ENCODE data around the genes UBE2D4, GCK and NPC1L1.

GRCh38 chr7:43572306-43573107 is 10.4 kb upstream of the STK17A start:
- PRO-cap, 2 experiments = no peak in any of the 2 experiments

- PRO-cap, 2 experiments = no peak in any of the 2 experiments
These were observed 34.6 kb downstream of the STK17A start for GRCh38 chr7:43617391-43618085.

GRCh38 chr7:43778448-43779019 is 20.1 kb downstream of the BLVRA start:
- PRO-cap, 2 experiments = no peak in any of the 2 experiments

DNA sequence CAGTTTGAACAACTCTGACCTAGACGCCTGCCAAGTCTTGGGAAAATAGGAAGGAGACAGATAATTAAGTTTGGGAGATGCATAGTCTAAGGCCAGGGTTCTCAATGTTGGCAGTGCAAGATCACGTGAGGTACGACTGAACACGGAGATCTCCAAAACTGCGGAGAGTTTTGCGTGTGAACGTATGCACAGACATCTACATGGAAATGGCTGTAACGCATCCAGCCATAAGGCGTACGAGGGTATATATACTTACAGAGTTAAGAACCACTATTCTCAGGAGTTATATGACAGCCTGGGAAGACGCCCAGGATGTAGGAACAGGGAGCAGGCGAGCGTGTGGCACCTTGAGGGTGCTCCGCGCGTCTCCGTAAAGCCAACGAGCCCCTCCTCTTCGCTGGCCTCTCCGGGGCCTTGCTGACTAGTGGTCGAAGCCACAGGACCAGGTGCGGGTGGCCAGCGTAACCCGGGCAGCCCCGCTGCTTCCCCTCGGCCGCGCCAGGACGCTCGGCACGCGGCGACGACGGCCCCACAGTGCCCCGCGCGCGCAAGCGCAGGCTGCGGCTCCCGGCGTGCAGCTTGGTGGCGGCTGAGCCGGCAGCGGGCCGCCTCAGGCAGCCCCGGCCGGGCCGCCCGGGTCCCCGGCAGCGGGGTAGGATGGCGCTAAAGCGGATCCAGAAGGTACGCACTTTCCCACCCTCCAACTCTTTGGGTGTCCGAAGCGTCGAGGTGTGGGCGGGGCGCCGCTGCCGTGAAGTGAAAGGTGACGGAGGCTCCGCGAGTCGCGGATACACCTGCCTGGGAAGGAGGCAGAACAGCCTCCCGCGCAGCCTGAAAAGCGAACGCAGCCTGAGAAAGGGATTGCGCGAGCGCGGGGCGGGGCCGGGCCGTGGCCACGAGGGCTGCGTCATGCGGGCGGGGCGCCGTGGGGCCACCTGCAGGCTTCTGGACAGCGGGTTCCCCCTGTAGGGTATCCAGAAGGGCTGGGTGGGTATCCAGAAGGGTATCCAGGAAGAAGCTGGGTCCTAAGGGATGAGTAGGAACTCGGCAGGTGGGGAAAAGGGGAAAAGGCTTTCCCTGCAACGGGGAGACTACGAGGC is at the start of gene UBE2D4:
Gene UBE2D4, plus strand, starts transcription at position 561 of the 1,100 bp plus-strand sequence.
- PRO-cap, 2 experiments = peak in 2 of 2 experiments; most common plus-strand start position 910 of the sequence (in 2); most common minus-strand start position 826 of the sequence (in 2)

DNA sequence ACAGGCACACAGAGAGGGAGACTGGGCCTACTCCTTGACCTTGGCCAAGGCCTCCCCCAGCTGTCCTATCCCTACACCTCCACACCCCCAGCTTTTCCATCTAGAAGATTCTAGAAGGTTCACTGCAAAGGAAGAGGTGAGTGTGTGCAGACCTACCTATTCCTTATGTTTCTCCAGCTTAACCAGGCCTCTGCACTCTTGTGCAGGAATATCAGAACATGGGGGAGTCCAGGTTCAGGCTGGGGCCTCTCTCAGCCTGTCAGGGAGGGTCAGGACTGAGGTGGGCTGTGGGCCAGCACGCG is 8.5 kb upstream of the POLD2 start:
- PRO-cap, 2 experiments = no peak in any of the 2 experiments

DNA sequence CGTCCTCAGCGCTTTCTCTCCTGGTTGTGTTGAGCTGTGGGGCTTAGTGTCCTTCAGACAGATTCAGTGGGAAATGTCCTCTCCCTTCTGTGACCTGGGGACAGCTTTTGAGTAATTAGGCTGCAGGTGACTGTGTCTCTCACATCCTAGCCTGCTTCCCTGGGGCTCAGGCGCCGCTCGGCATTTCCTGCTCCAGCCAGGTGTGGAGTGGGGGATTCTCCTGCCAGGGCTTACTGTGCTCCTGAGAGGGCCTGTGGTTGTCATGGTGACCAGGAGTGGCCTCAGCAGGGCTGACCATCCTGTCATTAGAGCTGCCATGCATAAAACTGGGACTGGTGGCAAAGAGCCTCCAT is at the start of gene GCK:
Gene GCK, minus strand, starts transcription at position 209 of the 353 bp plus-strand sequence.
- PRO-cap, 2 experiments = no peak in any of the 2 experiments

DNA sequence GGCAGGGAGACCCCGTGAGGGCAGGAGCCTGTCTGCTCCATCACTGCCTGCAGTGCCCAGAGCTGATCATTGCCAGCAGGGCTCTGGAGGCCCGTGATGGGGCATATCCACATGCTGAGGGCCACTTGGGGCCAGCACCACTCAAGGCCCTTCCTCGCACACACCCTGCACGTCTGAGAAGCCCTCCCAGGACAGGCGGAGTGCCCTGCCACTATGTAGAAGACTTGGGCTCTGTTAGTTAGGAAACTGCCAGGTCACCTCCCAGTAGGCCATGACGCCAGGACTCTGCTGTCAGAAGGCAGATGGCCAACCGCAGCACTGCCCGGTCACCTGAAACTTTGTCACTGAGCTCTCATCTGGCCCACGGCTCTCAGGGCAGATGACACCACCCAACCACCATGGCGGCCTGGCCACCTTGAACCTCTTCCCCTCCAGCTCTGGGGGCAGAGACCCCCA is 42.0 kb downstream of the CAMK2B start:
- PRO-cap, 2 experiments = no peak in any of the 2 experiments

GRCh38 chr7:44291377-44291509 is 34.2 kb downstream of the CAMK2B start:
- PRO-cap, 2 experiments = no peak in any of the 2 experiments

- PRO-cap, 2 experiments = peak in 2 of 2 experiments; most common plus-strand start chr7:44309944 (in 2); most common minus-strand start chr7:44309868 (in 1)
These were observed 15.7 kb downstream of the CAMK2B start for GRCh38 chr7:44309674-44310172.

- PRO-cap, 2 experiments = no peak in any of the 2 experiments
These were observed 4.5 kb downstream of the CAMK2B start for GRCh38 chr7:44320659-44321554.

DNA sequence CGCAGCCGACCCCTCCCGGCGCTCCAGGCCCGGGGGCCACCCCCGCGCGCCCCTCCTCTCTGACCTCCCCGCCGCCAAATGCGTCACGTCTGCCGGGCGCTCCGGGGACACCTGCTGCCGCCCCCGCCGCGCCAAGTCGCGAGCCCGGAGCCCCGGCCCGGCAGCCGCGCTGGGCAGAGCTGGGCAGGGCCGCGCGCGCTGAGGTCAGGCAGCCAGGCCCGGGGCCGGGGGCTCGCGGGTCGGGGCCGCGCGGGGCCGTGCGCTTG is 498 bp downstream of the CAMK2B start:
- PRO-cap, 2 experiments = peak in 2 of 2 experiments; most common plus-strand start position 134 of the sequence (in 2); most common minus-strand start position 79 of the sequence (in 1)

DNA sequence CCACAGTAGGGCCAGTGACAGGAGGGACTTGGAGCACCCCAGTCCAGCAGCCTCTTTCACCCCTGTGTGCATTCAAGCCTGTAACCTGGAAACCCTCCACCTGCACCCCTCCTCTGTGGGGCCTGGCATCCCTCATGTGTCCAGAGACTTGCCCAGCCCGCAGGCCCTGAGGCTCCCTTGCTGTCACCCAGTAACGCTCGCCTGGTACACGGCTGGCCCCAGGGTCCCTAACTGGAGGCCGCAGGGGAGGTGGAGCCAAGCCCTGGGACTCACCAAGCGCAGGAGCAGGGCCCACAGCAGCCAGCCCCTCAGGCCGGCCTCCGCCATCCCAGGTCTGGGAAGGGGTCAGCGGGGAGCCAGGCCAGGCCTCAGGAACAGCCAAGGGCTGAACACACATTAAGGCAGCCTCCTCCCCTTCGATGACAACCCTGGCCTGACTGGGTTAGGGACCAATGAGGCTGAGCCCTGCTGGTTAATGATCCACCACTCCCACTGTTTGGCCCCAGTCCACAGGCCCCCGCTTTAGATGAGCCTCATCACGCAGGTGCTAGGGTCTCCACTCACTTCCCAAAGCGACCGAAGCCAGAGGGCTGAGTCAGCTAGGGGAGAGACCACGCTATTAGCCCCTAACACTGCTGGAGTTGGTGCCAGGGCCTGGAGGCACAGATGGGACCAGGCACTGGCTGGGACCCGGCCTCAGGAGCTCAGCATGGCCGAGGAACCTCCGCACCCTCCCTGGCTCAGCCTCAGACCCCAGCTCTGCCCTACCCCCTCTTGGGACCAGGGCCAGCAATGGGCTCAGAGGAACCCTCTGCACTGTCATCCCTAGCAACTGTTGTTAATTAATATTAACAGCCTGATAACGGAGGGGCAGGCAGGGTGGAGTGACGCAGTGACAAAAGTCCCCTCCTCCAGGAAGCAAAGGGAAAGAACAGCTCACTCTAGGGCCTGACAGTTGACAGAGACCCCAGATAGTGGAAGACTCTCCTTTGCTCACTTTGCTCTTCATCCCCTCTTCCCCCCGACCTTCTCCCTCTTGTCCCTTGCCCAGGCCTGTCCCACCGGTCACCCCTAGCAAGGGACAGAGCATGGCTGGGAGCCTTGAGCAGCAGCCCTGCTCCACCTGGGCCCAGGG is at the start of gene NPC1L1:
Gene NPC1L1, minus strand, starts transcription at position 398 of the 1,135 bp plus-strand sequence.
- PRO-cap, 2 experiments = no peak in any of the 2 experiments

DNA sequence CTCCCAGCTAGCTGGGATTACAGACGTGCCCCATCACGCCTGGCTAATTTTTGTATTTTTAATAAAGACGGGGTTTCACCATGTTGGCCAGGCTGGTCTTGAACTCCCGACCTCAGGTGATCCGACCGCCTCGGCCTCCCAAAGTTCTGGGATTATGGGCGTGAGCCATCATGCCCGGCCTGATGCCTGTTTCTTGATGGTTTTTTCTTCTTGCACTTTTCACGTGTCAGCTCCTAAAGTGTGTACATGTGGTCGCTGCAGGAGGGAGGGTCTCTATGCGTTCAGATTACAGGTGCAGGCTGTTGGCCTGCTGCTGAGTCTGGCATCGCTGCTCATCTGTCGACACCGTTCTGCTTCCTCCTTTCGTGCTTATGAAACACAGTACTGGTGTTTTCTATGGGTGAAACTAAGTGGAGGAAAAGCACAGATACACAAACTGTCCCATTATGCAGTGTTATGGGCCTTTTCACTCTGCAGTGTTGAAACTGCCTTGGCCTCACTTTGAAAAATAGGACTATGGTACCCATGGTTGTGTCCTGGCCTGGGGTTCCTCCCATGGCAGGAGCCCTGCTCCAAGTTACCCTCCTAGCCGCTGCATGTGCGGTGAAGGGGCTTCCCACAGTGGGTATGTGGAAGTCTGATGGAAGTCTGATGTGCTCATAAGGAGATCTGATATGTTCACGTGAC is 23.4 kb downstream of the OGDH start:
- PRO-cap, 2 experiments = no peak in any of the 2 experiments

DNA sequence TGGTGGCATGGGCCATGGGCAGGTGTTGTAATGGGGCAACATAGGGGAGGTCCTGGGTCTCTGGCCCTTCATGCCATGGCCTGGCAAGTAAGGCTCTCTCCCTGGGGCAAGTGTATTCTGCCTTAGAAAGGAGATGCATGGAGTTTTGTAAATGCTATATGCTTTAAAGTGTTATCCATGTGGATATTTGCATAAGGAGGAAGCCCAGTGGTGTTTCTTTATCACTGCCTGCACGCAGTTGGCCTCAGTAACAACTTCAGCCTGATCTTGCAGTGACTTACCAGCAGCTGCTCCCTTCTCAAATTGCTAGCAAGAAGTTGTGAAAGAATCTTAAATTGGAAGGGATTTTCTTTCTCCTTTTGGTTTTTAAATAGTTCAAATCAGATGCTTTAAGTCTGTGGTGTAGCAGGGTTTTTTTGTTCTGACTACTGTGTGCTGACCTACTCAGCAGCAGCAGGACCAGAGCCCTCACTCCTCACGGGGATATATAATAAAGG is 40.0 kb downstream of the OGDH start:
- PRO-cap, 2 experiments = peak in 2 of 2 experiments; most common plus-strand start position 419 of the sequence (in 2)

GRCh38 chr7:44654088-44654838 is 47.8 kb downstream of the OGDH start:
- PRO-cap, 2 experiments = no peak in any of the 2 experiments

GRCh38 chr7:44695885-44696179 is 52.8 kb upstream of the ZMIZ2 start:
- PRO-cap, 2 experiments = no peak in any of the 2 experiments

GRCh38 chr7:44709215-44709507 is 39.5 kb upstream of the ZMIZ2 start:
- PRO-cap, 2 experiments = peak in 1 of 2 experiments; most common plus-strand start chr7:44709427 (in 1)

DNA sequence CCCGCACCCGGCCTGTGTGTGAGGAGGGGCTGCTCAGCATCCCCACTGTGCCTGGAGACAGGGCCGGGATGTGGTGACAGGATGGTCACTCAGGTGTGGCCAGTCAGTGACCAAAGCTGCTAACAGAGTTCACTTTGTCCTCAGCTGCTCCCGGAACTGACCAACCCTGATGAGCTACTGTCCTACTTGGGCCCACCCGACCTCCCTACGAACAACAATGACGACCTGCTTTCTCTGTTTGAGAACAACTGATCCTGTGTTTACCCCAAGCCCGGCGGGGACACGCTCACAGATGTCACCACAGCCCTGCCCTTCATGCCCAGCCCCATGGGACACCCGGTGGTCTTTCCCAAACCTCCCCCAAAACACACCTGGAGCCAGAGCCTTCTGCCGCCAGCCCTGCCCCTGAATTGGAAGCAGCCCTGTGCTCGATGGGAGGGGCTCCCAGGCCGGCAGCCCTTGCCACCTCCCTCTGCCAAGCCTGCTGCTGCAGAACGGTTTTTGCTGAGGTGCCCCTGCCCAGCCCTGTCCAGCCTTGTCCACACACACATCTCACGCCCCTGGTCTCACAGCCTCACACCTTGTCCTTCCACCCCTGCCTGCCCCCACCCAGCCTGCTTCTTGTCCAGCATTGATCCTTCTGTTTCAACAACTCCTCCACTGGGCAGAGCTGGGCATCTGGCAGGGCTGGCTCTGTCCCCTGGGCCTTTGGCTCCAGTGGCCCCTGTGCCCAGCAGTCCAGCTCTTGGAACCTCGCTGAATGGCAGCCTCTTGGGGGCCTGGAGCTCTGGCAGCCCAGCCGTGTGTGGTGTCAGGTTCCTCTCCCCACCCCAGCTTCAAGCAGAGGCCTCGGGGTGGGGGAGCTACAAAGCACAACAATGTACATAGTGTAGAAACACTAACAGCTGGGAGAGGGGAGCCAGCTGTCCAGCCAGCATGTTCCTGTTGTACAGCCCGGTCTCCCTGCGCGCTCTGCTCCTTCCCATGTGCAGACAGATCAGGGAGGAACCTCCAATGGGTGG is 19.0 kb downstream of the ZMIZ2 start:
- PRO-cap, 2 experiments = no peak in any of the 2 experiments

DNA sequence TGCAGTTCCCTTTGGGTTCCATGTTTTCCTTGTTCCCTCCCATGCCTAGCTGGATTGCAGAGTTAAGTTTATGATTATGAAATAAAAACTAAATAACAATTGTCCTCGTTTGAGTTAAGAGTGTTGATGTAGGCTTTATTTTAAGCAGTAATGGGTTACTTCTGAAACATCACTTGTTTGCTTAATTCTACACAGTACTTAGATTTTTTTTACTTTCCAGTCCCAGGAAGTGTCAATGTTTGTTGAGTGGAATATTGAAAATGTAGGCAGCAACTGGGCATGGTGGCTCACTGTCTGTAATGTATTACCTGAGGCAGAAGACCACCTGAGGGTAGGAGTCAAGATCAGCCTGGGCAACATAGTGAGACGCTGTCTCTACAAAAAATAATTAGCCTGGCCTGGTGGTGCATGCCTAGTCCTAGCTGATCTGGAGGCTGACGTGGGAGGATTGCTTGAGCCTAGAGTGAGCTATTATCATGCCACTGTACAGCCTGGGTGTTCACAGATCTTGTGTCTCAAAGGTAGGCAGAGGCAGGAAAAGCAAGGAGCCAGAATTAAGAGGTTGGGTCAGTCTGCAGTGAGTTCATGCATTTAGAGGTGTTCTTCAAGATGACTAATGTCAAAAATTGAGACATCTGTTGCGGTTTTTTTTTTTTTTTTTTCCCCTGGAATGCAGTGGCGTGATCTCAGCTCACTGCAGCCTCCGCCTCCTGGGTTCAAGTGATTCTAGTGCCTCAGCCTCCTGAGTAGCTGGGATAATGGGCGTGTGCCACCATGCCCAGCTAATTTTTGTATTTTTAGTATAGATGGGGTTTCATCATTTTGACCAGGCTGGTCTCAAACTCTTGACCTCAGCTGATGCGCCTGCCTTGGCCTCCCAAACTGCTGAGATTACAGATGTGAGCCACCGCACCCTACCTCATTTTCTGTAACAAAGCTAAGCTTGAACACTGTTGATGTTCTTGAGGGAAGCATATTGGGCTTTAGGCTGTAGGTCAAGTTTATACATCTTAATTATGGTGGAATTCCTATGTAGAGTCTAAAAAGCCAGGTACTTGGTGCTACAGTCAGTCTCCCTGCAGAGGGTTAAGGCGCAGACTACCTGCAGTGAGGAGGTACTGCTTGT is 5.4 kb downstream of the PPIA start:
- PRO-cap, 2 experiments = peak in 1 of 2 experiments; most common plus-strand start position 1,040 of the sequence (in 1)

- PRO-cap, 2 experiments = no peak in any of the 2 experiments
These were observed 2.2 kb downstream of the MYO1G start for GRCh38 chr7:44976461-44977092.